AG09309 (cell line): Measurements from ENCODE around the gene AP5Z1.

DNA sequence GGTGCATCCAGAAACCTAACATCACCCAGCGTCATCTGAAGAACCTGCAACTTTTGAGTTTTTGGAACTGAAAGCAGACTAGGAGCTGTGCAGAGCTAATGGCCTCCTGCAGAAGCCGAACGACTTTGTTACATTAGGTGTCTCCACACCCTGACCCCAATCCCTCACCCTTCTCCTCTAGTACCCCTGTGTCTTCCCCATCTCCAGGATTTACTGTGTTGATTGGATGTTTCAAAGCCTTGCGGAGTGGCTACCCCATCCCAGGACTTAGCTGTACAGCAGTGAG is 60.5 kb upstream of the CARD11 start:
- RRBS = no CpG with 5 or more reads among the region's 4 CpGs

GRCh38 chr7:3120685-3121029 is 77.0 kb upstream of the CARD11 start:
- RRBS = no CpG with 5 or more reads among the region's 2 CpGs

DNA sequence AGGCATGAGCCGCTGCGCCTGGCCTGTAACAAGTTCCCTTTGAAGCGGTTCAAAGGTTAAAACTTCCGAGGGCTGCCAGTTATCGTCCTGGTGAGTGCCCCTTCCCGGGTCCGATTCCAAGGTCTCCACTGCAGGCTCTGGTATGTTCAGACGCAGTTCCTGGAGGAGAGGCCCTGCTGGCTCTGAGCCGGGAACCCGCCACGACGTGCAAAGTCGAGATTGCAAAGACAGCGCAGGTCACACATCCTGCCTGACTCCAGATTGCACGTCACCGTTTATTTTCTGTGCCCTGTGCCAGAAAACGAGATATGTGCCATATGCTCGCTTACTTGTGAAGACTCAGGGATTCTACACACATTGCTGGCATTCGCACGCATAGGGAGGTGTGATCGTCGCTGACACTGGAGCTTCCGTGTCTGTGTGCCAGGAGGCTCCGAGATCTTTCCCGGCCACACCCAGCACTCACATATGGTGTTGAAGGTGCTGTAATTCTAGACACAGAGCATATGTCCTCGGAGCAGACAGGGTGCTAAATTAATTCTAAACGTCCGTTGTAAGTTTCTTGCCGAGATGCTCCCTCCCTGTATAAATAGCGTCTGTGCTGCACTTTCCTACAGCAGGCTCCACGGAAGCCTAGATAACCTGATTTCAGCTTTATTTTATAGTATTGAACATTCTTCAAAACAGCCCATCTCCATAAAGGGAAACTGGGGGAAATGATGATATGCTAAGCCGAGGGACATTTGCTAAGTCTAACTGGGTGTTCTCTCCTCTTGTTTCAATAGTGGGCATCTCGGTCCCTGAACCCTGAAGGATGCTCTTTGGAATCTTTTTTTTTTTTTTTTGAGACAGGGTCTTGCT is 119.5 kb upstream of the SDK1 start:
- RRBS = 32% methylated on average over 3 of the region's 33 CpGs

GRCh38 chr7:3301435-3301974 is 453 bp downstream of the SDK1 start:
- RRBS = 3% methylated on average over 72 of the region's 100 CpGs

- RRBS = no CpG with 5 or more reads among the region's 3 CpGs
These were observed 36.5 kb downstream of the SDK1 start for GRCh38 chr7:3337537-3338054.

DNA sequence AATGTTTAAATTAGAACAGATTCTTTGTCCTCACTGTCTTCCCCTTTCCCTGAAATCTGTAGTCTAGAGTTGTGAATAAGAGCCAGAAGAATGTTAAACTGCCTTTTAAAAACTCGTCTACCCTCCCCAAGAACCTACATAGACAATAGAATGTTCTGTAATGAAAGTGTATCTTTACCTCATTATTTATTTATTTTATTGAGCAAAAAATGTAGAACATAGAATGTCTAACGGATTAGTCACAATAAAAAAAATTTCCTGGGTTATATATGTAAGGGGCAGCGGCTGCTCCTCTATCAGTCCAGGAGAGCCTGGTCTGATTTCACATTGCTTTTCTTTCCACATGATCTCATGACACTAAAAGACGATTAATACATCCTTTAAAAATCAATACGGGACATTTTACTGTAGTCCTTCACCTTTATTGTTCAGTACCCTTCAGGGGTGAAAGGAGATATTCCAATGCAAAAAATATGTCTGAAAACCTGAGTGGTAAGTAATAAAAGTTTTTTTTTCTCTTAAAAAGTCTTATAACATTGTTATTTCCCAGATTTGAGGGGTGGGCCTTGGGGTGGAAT is 135.8 kb downstream of the SDK1 start:
- RRBS = no CpG with 5 or more reads among the region's 5 CpGs

- RRBS = no CpG with 5 or more reads among the region's 6 CpGs
These were observed 296.2 kb downstream of the SDK1 start for GRCh38 chr7:3597267-3597723.

GRCh38 chr7:3862161-3862459 is 561.1 kb downstream of the SDK1 start:
- RRBS = no CpG with 5 or more reads among the region's 4 CpGs

GRCh38 chr7:3948878-3949229 is 647.8 kb downstream of the SDK1 start:
- RRBS = 29% methylated on average over 7 of the region's 10 CpGs

GRCh38 chr7:4419929-4420155 is 262.3 kb upstream of the FOXK1 start:
- RRBS = no CpG with 5 or more reads among the region's 4 CpGs

DNA sequence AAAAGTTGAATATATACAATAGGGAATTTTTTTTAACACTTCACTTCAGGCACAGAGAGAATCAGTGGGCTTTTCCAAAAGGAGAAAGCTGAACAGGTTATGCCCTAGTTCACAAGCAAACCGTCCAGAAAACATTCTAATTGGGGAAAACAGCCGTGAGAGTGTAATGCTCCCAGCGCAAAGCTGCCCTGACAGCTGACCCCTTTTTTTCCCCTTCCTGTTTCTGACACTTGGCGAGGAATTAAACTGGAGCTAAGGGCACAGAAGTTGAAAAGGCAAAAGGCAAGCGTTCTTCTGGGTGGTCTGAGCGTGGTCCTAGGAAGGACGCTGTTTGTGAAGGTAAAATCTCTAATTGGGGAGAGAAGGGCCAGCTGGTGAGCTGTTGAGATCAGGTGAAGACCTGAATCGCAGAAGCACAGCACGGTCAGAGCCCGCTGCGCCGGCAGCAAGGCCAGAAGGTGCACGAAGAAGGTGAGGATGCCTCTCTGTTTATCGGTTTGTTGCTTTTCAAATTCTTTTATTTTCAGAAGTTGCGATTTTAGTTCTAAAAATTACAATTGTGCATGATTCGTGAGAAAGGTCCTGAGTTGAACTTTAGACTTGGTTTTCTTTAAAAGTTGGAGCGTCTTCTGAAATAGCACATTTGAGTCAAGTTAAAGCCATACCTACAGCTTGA is 247.9 kb upstream of the FOXK1 start:
- RRBS = no CpG with 5 or more reads among the region's 17 CpGs

- RRBS = no CpG with 5 or more reads among the region's 10 CpGs
These were observed 68.2 kb upstream of the FOXK1 start for GRCh38 chr7:4613884-4614358.

DNA sequence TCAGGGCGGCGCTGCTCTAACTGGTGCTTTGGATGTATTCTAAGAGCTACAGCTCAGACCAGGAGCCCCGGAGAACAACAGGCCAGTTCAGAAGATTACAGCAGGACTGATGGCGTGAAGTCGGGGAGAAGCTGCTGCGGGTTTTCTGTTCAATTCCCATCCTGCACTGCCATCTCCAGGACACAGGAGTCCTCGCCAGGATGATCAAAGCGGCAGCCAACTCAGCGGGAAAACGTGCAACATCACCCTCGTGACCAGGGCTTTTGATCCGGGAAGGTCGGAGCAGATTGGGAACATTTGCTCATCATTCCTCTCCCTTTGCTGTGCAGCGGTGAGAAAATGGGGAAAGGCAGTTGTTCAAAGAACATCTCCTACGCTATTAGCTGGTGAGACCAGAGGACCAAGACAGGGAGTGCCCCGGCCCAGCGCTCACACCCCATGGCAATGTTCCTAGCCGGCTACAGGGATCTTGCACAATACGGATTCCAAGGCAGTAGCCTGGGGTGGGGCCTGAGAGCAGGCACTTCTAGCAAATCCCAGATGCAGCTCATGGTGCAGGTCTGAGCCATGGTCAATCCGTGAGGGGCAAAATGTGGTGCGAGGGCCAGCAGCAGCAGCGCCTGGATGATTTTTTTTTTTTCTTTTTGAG is 50.3 kb upstream of the FOXK1 start:
- RRBS = no CpG with 5 or more reads among the region's 22 CpGs

DNA sequence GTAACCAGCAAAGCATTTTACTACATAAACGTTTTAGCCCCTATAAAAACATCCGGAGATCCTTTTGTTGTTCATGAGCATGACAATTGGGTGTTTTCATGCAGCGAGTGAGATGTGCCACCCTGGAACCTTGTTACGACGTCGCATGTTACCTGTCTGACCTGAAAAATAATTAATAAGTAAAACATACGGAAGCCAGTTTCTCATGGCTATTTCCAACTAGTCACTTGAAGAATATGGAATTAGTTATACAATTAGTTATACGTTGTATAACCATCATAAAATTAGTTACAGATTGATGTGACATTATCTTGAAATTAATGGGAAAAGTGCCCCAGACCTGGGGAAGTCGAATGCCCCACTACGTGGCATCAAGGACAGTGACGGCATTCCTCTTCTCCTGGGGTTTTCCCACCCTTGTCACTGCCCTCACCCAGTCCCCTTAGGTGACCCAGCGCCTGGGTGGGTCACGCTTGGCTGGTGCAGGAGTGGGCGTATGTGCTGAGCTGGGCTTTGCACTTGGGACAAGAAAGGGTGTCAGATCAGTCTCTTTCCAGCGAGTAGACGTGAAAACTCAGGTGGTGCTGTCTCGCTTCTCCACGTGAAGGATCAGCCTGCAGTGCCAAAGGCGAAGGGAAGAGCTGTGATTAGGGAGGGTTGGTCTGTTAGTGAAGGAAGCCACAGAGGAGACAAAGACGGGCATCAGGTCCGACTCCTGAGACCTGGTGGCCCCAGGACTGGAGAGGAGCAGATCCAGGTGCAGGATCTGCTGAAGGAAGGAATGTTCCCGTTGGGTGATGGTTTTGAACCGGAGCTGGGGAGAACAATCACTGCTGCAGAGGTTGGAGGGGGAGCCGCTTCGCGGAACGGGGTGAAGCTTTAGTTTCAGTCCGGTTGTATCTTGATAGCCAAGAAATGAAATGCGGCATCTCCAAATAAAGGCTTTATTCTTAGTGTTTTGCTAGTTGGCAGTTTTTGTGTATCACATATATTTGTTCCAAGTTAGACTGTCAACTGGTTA is 7.6 kb downstream of the FOXK1 start:
- RRBS = 35% methylated on average over 5 of the region's 29 CpGs

- RRBS = no CpG with 5 or more reads among the region's 27 CpGs
These were observed 31.3 kb downstream of the FOXK1 start for GRCh38 chr7:4713247-4713873.

- RRBS = no CpG with 5 or more reads among the region's 14 CpGs
These were observed 31.3 kb upstream of the AP5Z1 start for GRCh38 chr7:4744202-4744537.

GRCh38 chr7:4744538-4745707 is 30.5 kb upstream of the AP5Z1 start:
- RRBS = 7% methylated on average over 3 of the region's 41 CpGs

- RRBS = 2% methylated on average over 8 of the region's 73 CpGs
These were observed at the start of gene AP5Z1 for GRCh38 chr7:4774808-4775773. AP5Z1 (plus strand) TSS chr7:4775623.

DNA sequence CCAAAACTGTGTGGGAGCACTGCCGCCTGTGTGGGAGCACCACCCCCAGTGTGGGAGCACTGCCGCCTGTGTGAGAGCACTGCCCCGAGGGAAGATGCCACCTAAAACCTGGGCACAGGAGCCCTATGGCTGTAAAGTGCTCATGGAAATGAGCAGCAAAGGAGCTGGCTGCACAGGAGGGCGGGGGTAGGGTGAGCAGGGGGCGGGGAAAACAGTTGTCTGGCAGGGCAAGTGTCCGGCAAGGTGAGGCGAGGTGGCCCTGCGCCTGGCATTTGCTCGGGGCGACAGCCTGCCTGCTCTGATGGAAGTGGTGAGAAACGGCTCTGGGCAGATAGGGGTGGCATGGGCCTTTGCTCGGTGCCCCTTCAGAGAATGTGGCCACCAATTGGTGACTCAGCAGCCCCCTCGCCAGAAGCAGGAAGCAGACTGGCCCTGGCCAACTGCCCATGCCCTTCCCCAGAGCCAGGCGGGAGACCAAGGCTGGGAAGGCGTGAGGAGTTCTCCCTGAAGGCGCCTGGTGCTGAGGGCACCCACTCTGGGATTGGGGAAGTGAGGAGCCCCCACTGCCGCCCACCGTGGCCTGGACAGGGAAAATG is 26.1 kb downstream of the PAPOLB start:
- RRBS = no CpG with 5 or more reads among the region's 18 CpGs

DNA sequence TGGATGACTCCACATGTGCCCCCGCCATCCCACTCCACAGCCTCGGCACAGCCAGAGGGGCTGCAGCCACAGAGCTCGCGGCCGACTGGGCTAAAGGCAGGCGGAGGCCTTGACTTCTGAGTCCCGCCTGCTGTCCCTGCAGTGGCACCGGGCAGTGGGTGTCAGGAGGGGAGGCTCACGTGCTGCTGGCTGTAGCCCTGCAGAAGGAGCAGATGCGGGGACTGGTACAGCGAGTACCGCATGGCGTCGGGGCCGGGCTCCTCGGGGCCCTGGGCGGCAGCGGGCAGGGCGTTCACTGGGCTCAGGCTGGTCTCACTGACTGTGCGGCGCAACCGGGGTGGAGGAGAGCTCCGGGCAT is 25.7 kb downstream of the PAPOLB start:
- RRBS = 100% methylated on average over 7 of the region's 23 CpGs